Metanephros (tissue), 2 donors: ENCODE data around the gene NDUFB1.

- RAMPAGE, long total RNA = no peak
Measured at GRCh38 chr14:91262752-91263213, 18.3 kb upstream of the GPR68 start.

- RAMPAGE, long total RNA = no peak
Measured at GRCh38 chr14:91264194-91265262, 20.0 kb upstream of the GPR68 start.

- RAMPAGE, long total RNA = no peak
Measured at GRCh38 chr14:91363966-91364628, 53.5 kb downstream of the CCDC88C start.

- RAMPAGE, long total RNA = no peak
Measured at GRCh38 chr14:91392493-91393537, 24.8 kb downstream of the CCDC88C start.

DNA sequence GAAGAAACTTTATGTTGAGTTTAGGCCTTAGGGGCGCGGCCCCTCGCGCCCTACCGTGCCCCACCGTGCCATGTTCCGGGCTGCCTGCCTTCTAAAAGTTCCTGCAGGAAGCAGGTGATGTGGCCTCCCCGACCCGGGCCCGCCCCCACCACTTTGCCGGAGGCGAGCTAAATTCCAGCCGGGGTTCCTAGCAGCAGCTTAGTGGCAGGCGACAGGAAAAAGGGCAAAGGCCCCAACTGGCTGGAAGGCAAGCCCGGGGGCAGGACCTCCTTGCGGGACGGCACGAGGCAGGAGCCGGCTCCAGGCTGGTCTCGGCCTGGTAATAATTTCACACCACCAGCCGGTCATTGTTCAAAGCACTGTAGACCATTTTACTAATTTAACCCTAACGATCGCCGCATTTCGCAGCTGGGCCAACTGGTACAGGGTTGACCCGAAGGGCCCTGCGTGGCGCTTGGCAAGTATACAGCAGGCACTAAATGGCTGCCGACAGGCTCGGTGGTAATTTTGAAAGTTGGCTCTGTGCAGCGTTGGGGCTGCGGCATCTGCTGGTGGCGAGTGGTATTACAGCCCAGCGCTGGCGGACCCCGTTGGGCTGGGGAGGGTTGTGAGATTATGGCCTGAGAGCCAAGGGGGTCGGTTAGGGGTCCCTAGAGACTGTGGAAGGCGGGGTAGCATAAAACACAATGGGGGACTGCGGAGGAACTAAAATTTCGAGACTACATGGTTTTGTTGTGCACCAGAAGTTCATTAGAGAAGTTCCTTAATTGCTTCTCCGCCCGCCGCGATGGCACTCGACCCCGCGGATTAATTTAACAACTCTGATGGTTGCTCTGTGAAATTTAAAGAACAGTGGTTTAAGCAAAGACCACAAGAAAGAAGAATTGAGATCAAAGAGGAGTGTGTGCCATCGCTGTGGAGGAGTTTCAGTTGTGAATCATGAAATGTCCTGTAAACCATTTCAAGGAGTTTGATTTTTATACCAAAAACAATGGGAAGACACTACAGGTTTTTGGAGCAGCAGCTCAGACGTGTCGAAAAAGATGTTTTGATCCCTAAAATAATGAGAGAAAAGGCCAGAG is 1.2 kb upstream of the CCDC88C start:
- RAMPAGE, long total RNA = no peak

DNA sequence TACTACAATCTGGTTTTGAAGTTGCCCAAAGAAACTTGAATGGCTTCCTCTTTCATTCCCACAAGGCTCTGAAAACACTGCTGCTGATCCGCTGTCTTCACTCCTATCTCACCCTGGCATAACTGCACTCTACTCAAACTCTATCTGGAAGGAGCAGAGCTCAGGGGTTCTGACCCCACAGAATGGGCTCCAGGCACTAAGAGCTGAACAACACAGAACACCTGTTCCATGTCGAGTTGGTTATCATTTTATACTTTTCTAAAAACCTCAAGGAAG is 70.2 kb upstream of the PPP4R3A start:
- RAMPAGE, long total RNA = no peak

GRCh38 chr14:91605543-91605813 is 95.4 kb upstream of the PPP4R3A start:
- RAMPAGE, long total RNA = no peak

DNA sequence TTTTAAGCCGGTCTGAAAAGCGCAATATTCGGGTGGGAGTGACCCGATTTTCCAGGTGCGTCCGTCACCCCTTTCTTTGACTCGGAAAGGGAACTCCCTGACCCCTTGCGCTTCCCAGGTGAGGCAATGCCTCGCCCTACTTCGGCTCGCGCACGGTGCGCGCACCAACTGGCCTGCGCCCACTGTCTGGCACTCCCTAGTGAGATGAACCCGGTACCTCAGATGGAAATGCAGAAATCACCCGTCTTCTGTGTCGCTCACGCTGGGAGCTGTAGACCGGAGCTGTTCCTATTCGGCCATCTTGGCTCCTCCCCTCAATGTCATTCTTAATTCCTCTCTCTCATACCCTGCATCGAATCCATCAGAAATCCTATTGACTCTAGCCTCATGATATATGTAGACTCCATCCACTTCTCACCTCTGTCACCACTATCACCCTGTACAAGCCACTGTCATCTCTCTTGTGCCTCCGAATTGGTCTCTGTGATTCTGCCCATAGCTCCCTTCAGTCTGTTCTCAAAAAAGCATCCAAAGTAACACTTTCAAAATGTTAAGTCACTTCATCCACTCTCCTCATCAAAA is 85.9 kb downstream of the CATSPERB start:
- RAMPAGE, long total RNA = no peak

GRCh38 chr14:91668350-91668732 is 63.5 kb downstream of the CATSPERB start:
- RAMPAGE, long total RNA = no peak

- RAMPAGE, long total RNA = no peak
Measured at GRCh38 chr14:91759624-91760172, 27.8 kb upstream of the CATSPERB start.

DNA sequence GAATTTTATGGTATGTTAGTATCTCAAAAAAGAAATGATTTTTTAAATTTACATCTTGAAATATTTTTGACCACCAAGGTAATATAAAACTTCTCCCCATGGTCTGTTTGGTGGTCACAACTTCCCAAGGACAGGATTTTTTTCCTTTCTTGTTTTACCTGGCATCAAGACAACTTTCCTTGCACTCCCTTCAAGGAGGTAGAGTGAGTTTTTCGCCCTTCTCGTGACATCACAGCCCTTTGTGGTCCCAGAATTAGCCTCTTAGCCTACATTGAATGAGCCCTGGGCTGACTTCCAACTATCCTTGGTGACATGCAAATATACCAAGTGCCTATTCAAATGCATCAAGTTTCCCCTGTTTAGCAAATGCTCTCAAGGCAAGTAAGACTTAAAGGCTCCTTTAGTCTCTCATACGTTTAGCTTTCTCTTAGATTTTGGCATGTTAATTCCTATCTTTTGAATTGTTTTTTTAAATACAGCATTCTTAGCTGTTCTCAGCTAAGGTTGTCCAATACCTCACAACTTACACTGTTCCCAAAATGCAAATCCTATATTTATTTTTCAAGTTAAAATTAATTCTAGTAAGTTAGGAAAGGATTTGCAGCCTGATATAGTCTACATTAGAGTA is 36.5 kb downstream of the TC2N start:
- RAMPAGE, long total RNA = no peak

DNA sequence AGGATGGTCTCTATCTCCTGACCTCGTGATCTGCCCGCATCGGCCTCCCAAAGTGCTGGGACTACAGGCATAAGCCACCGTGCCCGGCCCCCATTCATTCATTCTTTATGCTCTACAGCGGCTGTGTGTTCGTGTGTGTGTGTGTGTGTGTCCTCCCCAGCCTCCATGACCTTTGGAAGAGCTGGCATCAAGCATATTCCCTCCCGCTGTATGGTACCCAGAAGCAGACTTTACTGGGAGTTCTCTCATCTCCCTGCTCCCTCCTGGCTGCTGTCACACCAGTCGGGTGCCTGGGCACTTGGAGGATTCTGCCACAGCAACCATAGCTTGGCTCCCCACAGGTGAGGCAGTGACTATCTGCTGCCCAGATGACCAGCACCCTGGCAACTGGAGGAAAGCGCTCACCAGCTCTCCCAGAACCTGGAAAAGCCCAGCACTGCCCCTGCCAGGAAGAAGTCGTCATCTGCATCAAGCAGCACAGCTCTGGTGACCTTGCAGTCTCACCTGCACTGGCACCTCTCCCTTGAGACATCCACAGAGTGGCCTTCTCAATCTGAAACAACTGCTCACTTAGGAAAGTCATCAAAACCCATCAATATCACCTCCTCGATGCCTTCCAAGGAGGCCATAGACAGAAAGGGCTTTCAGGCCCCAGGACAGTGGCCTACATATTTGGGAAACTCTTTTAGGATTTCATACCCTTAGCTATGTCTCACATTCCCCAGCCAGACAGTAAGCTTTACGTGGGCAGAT is 31.9 kb upstream of the TC2N start:
- RAMPAGE, long total RNA = no peak

GRCh38 chr14:92120889-92121767 is at the start of gene NDUFB1:
Gene NDUFB1, minus strand, starts transcription at chr14:92121706.
- RAMPAGE, long total RNA = start-site peak on the minus strand at chr14:92121663-92121744, 2,603 and 23 reads in 2 replicates

GRCh38 chr14:92157546-92158200 is 35.9 kb downstream of the CPSF2 start:
- RAMPAGE, long total RNA = no peak

- RAMPAGE, long total RNA = no peak
Measured at GRCh38 chr14:92408853-92409552, 86.0 kb downstream of the SLC24A4 start.

DNA sequence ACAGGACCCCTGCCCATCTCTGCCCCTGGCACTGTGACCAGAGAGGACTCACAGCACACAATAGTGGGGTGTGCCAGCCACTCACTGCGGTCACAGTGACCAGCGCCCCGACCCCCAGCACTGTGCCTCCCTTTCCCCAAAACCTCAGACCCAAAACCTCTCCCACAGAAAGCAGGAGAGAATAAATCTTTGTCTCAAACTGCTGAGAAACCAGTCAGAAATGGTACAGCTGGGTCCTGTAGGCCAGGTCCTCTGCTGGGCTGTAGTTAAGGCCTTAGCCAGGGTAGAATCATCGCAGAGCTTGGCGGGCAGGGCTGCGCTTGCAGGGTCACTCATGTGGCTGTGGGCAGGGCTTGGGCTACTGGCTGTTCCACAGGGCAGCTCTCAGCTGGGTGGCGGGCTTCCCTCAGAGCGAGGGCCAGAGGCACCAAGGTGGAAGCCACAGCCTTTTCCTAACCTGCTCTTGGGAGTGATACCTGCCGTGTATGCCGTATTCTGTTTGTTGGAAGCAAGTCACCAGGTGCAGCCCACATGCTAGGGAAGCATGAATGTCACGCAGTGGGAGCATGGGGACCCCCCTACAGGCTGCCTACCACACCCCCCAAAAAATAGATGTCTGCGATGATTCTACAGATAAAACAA is 69.9 kb upstream of the RIN3 start:
- RAMPAGE, long total RNA = no peak

DNA sequence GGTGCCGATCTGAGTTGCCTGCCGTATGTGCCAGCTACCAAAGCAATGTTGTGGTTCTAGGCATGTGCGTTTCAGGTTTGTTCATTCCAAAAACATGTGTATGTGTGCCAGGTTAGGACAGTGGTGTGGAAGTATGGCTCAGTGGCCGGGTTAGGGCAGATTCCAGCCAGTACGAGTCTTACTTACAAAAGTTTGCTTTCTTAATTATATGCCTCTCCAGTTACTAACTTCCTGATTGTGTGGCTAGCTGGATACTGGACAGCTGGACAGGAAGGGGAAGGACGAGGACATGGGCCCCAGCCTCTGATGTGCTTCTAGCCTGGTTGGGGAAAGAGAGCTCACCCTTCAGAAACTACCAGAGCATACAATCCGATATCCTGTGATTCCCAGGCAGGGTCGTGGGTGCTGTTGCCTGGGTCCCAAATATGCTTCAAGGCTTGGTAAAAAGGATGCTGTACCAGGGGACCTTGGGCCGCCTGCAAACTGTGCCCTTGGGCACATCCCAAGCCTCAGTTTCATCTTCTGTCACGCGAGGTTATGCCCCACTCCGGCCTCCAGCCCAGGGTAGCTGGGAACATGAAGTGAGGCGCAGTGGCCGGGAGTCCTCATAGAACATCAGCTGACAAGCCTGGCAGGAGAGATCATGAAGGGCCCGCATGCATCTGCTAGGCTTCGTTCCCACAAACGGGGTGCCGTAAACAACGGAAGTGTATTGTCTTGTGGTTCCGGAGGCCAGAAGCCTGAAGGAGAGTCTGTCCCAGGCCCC is 23.3 kb upstream of the RIN3 start:
- RAMPAGE, long total RNA = no peak

GRCh38 chr14:92514908-92515257 is 1.3 kb downstream of the RIN3 start:
- RAMPAGE, long total RNA = no peak

DNA sequence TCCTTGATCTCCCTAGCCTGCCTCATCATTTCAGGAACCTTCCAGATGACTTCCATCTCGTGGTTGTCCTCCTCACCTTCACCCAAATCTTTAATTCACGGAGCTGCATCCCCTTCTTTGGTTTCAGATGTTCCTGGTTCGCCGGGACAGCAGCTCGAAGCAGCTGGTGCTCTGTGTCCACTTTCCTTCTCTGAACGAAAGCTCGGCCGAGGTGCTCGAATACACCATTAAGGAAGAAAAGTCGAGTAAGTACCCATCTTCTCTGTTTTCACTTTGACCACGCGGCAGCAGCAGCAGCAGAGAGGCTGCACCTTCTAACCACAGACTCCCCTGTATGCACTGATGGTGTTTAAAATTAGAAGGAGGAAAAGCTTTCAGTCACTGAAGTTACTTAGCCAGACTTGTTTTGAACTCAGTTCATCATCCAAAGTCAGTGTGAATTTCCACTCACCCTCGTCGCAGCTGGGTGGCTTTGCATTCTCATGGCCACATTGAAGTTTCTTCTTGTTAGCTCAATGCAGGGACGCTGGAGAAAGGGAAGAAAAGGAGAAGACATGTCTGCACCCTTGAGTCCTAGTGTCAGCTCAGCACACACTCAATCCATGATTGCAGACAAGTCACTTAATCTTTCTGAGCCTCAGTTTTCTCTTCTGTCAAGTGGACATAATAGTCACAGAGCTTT is 63.8 kb downstream of the RIN3 start:
- RAMPAGE, long total RNA = no peak

DNA sequence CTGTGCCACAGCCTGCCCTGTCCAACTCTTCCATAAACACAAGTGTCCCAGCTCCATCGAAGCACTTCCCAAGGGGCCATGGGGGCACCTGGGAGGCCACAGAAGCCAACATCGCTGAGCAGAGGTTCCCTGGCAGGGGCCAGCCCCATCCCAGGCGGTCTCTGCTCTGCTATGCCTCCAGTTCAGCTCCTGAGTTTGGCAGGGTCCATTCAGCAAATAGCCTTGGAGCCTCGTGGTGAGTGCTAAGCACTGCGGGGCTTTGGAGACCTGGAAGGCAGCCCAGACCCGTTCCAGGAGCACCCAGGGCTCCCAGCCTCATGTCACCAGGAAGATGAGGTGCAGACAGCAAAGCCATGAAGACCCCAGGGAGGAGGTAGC is 109.6 kb downstream of the LGMN start:
- RAMPAGE, long total RNA = no peak